Heart (tissue), 3 donors: ENCODE measurements around a stretch of chr16.

- RAMPAGE, long total RNA, 2 experiments: no peak in any of the 2 experiments
Measured at GRCh38 chr16:4211930-4212858, 29.7 kb downstream of the SRL start.

GRCh38 chr16:4232785-4233895 is 8.7 kb downstream of the SRL start:
- RAMPAGE, long total RNA, 2 experiments: no peak in any of the 2 experiments

GRCh38 chr16:4324014-4324612 is 8.2 kb downstream of the GLIS2 start:
- RAMPAGE, long total RNA, 2 experiments: no peak in any of the 2 experiments

GRCh38 chr16:4344137-4344731 is 6.9 kb downstream of the PAM16 start:
- RAMPAGE, long total RNA, 2 experiments: no peak in any of the 2 experiments

- RAMPAGE, long total RNA, 2 experiments: no peak in any of the 2 experiments
Measured at GRCh38 chr16:4344732-4345555, 6.2 kb downstream of the PAM16 start.

DNA sequence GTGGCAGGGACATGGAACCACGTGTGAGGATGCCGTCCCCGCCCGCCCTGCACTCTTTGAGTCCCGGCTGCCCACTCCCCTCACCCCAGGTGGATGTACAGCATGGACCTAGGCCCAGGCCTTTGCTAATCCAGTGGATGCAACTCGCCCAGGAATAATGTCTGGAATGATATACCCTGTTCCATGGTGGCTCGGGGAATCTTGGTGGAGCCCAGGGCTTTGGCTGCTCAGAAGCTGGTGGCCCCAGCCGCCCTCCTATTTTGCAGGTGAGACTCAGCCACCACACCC is 9.5 kb upstream of the VASN start:
- RAMPAGE, long total RNA, 2 experiments: no peak in any of the 2 experiments

GRCh38 chr16:4376628-4377540 is 5.2 kb downstream of the VASN start:
- RAMPAGE, long total RNA, 2 experiments: no peak in any of the 2 experiments

GRCh38 chr16:4378139-4378668 is 6.6 kb downstream of the VASN start:
- RAMPAGE, long total RNA, 2 experiments: no peak in any of the 2 experiments

GRCh38 chr16:4386405-4387312 is 15.0 kb downstream of the VASN start:
- RAMPAGE, long total RNA, 2 experiments: no peak in any of the 2 experiments

GRCh38 chr16:4486182-4486726 is 10.1 kb downstream of the HMOX2 start:
- RAMPAGE, long total RNA, 2 experiments: no peak in any of the 2 experiments

GRCh38 chr16:4534180-4534898 is 4.2 kb downstream of the CDIP1 start:
- RAMPAGE, long total RNA, 2 experiments: no peak in any of the 2 experiments

DNA sequence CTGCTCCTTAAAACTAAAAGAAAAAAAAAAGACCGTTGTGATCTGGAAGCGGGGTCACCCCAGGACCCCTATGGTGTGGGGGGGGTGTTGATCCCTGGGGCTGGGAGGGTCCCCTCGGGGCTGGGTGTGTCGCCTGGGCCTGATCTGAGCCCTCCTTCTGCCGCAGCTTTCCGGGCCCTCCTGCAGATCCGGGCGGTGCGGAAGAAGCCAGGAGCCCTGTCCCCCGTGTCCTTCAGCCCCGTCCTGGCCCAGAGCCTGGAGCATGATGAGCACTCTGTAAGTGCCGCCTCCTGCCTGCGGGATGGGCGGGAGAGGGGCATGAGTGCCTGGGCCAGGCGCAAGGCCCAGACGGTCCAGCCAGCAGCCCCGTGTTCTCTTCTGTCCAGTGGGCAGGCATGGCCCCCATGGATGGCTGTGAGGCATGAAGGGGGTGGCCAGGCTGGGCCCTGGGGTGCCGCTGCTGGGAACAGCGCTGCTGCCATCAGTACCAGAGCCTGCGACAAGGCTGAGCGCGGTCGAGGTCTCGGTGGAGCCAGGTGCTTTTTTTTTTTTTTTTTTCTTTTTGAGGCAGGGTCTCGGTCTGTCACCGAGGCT is 16.0 kb upstream of the NUDT16L1 start:
- RAMPAGE, long total RNA, 2 experiments: no peak in any of the 2 experiments

DNA sequence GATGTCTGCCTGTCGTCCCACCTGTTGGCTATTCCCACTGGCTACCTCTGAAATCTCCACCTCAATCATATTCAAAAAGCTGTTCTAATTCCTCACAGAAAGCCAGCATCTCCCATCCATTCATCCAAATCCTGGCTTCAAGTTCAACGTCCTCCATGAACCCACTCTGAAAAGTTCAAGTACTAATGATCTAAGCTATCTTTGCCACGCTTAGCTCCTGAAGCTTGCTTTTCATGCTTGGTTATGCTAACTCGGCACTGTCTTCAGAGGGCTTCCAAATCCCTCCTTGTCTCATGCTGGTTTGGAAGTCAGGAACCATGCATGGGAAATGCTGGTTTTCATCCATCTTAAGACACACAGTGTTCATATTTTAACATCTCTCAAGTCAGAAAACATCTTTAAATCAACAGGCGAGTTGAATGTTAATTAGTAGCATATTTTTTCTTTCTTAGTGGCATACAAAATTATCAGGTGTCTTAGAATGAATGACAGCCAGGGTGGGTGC is 9.0 kb downstream of the ANKS3 start:
- RAMPAGE, long total RNA, 2 experiments: no peak in any of the 2 experiments

DNA sequence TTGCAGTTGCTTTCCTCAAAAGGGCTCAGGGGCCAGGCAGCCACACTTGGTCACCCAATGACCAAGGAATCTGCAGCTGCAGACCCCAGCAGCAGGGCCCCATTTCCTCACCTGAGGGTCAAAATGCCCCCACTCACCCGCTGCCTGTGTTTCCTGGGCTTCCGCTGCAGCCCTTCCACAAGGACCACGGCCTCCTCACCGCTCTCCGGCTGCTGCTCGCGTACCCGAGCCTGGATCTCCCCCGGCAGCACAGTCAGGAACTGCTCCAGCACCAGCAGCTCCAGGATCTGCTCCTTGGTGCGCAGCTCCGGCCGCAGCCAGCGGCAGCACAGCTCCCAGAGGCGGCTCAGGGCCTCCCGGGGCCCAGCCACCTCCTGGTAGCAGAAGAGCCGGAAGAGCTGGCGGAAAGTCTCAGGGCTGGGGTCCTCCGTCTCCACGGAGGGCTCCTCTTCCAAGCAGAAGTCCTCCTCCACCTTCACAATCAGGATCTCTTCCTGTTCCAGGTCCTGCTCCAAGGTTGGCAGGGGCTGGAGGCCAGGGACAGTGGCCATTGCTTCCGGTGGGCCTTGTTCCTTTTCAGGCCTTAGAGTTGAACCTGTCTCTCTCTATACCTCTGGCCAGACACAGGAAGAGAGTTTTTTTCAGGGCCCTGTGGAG is 1.4 kb downstream of the ZNF500 start:
- RAMPAGE, long total RNA, 2 experiments: no peak in any of the 2 experiments

- RAMPAGE, long total RNA, 2 experiments: no peak in any of the 2 experiments
Measured at GRCh38 chr16:4768520-4769243, 1.7 kb upstream of the ZNF500 start.

DNA sequence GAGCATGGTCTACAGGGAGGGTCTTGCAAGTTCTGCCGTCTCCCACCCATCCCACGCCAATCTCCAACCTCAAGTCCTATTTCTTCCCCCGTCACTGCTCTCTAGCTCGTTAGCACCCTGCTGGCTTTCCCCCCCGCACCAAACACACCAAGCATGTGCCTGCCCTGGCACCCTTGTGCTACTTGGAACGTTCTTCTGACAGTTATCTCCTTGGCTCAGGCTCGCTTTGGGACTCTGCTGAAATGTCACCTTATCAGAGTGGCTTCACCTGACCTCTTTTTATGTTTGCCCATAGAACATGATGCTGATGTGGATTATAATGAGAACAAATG is 21.9 kb downstream of the GLYR1 start:
- RAMPAGE, long total RNA, 2 experiments: no peak in any of the 2 experiments

DNA sequence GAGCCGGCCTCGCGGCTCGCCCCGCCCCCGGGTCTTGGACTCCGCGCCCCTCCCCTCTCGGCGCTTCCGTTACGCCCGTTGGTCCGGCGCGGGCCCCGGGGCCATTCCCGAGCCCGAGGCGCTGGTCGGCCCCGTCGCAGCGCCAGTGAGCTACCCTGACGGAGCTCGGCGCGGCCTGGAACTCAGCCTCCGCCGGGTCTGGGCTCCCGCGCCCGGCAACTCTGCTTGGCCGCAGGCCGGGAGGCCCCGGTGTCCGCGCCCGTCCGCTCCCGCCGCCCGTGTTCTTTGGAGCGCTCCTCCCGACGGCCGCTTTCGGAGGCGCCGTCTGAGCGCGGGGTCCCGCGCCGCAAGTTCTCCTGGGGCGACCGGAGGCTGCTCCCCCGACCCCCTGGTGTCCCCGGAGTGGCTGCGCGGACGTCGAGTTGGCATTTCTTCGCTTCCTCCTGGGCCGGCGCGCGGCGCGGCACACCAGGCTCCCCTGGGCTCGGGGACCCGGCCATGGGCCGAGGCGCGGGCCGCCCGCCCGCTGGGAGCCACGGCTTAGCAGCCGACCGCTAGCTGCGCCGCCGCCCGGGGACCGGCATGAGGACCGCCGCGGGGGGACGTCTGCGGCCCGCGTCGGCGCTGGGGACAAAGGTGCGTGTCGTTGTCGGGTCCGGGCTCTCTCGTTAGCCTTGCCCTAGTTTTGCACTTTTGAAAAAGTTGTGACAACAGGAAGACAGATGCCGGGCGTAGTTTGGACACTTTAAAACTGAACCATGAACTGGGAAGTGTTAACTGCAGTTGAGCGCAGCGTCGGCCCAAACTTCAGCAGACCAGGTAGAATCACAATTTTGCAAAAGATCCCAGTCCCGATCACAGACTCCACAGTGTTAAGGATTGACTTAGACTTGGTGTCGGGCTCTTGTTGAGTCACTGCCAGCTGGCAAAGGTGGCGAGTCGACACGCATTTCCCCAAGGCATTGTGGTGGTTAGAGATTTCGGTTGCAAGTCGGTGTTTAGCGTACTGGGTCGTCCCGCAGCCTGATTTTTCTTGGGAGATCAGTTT is 618 bp downstream of the UBN1 start:
- RAMPAGE, long total RNA, 2 experiments: no peak in any of the 2 experiments

- RAMPAGE, long total RNA, 2 experiments: no peak in any of the 2 experiments
Measured at GRCh38 chr16:5080657-5081558, 9.3 kb downstream of the ALG1 start.

DNA sequence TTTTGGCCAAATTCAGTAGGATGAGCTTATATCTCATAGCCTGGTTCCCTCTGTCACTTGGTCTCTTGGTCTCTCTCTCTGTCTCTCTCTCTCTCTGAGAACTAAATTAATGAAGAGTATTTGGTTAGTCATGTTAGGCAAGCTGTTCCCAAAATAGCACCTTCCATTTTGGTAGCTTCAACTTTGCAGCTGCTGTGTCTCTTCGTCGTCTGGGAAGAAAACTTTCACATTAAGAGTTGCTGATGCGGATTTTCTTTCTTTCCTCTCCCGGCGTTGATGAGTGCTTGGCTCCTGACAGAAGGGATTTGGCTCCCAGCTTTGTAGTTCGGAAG is 1257.8 kb downstream of the TMEM114 start:
- RAMPAGE, long total RNA, 2 experiments: no peak in any of the 2 experiments

DNA sequence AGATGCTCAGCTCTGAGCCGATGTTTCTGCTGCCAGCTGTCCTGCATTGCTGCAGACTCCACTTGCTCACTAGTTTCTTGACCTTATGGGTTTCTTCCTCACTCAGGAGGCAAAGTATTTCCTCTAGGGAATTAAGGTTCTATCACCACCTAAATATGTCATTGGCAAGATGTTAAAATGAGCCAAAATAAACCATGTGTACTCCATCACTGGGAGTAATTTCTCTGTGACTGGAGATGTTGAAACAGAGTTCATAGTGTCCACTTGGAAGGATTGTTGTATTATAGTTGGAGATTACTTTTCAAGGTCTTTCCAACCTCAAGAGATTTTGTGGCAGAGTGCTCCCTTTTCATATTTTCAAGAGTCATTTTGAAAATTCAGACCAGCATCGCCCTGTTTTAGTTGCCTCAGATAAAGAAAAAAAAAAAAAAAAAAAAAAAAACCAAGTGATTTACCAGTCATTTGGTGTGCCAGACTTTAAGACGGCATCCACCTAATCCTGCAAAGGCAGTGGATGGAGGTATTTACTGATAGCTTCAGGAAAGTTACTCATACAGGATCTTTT is 1255.1 kb downstream of the TMEM114 start:
- RAMPAGE, long total RNA, 2 experiments: no peak in any of the 2 experiments